HL-60 (cell line): ENCODE measurements around the genes PC, SSH3 and PPP1CA.

GRCh38 chr11:66637669-66638562 lies 587 bp upstream of the RBM4 start:
- RRBS = 4% methylated on average over 10 of the region's 39 CpGs

DNA sequence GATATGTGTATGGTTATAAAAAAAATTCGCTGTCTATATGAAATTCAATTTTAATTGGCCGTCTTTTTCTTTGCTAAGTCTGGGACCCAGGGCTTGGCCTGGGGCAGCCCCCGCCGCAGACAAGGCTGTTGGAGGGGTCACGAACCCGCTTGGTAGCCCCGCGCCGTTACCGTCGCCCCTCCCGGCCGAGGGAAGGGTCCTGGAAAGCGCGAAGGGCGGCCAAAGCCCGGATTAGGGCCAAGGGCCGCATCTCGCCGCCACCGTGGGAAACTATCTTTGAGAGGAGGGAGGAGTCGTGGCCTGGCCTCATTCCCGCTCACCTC lies 386 bp upstream of the C11orf80 start:
- RRBS = 2% methylated on average over 6 of the region's 23 CpGs

- RRBS = no CpG with 5 or more reads among the region's 6 CpGs
These were observed 42.2 kb upstream of the RCE1 start for GRCh38 chr11:66800930-66801649.

GRCh38 chr11:66905099-66905598 lies 48.3 kb downstream of the LRFN4 start:
- RRBS = no CpG with 5 or more reads among the region's 7 CpGs

DNA sequence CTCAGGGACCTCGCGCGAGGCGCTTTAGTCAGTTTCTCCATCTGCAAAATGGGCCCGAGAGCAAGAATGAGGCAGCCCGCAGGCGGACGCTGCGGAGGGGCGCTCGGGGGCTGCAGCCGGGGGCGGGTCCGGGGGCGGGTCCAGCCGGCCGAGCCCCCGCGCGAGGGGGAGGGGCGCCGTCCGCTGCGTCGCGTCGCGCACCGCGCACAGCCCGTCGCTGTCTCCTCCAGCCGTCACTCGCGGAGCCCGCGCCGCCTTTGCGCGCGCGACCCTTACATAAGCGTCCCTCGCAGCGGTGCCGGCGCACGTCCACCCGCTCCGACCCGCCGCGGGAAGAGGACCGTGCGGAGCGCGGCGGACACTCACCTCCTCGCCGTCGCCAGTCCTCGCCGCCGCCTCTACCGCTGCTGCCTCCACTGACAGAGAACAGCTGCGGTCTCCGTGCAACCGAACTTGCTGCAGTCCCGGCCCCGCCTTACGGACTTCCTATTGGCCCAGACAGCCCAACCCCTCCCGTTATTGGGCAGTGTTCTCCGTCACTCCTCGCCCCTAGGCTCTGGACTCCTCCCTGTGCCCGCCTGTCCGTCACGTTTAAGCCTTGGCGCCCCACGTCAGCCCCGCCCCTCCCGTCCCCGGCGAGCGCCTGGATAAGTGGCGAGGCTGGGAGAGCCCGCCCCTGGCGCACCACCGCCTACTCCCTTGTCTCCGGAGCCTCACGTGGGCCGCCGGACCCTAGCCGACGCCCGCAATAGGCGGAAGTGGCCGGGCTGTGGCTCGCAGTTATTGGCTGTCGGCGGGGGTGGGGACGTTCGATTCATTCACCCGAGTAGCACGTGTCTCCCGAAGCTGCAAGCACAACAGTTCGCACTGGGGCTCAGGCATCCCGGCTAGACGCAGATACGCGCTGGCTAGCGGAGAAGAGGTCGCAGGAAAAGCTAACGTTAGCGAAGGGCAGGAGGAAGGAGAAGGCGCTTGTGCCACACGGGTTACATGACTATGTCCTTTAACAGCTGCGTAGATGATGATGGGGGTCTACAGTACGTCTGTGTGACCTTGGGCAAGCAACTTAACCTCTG lies at the start of gene PC:
Gene PC (minus strand): TSS at position 428 of the 1,076 bp plus-strand sequence.
- RRBS = 5% methylated on average over 17 of the region's 118 CpGs

- RRBS = 3% methylated on average over 26 of the region's 48 CpGs
These were observed 622 bp downstream of the KDM2A start for GRCh38 chr11:67119589-67120180.

- RRBS = no CpG with 5 or more reads among the region's 2 CpGs
These were observed 17.6 kb upstream of the GRK2 start for GRCh38 chr11:67248509-67249264.

DNA sequence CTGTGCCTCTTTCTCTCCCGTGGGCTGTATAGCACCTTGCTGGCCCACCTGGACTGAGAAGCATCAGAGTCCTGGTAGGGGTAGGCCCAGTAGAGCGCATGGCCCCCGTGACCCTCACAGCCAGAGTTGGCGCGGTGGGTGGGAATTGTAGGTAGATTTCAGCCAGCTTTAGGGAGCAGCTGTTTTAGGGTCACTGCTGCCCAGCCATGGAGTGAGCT lies 9.0 kb upstream of the ANKRD13D start:
- RRBS = no CpG with 5 or more reads among the region's 5 CpGs

DNA sequence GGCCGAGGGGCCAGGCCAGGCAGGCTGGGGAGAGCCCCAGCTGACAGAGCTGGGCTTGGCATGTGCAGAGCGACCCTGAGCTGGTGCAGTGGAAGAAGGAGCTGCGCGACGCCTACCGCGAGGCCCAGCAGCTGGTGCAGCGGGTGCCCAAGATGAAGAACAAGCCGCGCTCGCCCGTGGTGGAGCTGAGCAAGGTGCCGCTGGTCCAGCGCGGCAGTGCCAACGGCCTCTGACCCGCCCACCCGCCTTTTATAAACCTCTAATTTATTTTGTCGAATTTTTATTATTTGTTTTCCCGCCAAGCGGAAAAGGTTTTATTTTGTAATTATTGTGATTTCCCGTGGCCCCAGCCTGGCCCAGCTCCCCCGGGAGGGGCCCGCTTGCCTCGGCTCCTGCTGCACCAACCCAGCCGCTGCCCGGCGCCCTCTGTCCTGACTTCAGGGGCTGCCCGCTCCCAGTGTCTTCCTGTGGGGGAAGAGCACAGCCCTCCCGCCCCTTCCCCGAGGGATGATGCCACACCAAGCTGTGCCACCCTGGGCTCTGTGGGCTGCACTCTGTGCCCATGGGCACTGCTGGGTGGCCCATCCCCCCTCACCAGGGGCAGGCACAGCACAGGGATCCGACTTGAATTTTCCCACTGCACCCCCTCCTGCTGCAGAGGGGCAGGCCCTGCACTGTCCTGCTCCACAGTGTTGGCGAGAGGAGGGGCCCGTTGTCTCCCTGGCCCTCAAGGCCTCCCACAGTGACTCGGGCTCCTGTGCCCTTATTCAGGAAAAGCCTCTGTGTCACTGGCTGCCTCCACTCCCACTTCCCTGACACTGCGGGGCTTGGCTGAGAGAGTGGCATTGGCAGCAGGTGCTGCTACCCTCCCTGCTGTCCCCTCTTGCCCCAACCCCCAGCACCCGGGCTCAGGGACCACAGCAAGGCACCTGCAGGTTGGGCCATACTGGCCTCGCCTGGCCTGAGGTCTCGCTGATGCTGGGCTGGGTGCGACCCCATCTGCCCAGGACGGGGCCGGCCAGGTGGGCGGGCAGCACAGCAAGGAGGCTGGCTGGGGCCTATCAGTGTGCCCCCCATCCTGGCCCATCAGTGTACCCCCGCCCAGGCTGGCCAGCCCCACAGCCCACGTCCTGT lies 3.5 kb upstream of the ANKRD13D start:
- RRBS = 11% methylated on average over 9 of the region's 45 CpGs

DNA sequence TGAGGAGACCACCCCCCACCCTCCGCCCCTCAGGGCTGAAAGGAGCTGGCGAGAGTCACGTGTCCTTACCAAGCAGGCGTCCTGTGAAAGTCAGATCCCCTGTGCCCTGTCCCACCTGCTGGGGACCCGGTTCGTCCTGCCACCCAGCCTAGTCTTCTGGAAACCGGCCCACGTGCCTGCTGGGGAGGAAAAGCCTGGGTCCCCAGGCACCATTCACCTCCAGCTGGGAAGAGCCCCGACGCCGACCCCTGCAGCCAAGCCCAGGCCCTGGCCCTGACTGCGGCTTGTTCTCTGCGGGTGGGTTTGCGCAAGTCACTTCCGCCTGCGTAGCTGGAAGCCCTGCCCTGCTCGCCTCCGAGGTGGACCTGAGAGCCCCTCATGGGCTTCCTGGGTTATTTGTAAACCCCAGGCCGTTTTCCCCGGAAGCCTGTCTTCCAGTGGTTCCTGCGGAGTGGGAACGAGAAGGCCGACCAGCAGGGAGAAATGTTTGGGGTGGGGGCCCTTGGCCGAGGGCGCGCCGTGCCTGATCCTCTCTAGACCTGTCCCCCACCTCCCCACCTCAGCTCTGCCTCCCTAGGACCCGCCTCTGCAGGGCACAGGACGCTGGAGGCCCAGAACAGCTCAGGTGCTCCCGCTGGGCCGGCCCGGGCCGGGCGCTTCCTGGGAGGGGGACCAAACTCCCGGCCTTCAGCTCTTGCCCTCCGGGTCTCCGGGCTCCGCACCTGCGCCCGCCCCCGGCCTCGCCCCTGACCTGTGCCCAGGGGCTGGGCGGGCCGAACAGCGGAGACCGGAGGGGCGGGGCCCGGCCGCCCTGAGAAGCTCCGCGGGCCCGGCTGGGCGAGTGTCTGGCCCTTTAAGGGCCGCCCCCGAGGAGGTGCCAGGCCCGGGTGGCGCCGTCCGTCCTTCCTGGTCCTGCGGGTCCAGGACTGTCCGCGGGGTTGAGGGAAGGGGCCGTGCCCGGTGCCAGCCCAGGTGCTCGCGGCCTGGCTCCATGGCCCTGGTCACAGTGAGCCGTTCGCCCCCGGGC lies at the start of gene SSH3:
Gene SSH3 (plus strand): TSS at position 896 of the 1,027 bp plus-strand sequence.
- RRBS = 14% methylated on average over 24 of the region's 69 CpGs

DNA sequence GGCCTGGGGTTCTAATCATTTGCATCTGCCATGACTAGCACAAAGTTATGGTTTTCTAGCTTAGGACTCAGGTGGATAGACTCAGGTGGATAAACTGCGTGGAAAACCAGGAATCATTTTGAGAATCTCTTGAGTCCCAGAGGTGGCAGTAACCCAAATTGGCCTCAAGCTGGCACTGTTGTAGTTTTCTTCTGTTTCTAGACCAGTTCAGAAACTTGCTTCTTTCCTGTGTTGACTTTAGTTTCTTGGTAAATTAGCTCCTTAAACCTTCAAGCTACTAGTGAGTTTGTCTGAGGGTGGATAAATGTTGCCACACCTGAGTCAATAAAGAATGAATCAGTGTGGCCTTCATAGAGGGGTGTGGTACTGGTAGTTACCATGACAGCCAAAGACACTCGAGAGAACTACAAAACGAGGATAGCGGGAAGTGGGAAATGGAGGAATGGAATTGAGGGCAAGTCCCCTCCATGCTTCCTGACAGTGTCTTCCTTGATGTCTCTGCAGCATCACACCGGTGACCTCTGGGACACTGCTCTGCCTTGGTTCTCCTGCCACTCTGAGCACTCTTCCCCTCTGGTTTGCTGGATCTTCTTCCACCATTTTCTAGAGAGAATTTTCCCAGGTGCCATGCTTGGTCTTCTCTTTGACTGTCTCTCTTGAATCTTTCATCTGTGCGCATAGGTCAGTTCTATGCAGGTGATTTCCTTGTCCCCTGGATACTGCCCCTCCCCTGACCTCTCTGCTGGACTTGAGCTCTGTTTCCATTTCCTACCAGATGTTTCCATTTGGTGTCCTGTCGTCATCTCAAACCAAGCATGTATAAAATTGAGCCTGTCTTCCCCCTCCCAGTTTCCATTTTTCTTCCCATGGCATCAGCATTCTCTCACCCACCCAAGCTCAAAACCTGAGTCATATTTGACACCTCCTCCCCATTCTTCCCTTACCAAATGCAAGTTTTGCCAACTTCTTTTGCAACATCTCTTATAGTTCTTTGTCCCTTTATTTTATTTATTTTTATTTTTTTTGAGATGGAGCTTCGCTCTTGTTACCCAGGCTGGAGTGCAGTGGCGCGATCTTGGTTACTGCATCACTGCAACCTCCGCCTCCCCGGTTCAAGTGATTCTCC lies 7.1 kb downstream of the POLD4 start:
- RRBS = no CpG with 5 or more reads among the region's 12 CpGs

DNA sequence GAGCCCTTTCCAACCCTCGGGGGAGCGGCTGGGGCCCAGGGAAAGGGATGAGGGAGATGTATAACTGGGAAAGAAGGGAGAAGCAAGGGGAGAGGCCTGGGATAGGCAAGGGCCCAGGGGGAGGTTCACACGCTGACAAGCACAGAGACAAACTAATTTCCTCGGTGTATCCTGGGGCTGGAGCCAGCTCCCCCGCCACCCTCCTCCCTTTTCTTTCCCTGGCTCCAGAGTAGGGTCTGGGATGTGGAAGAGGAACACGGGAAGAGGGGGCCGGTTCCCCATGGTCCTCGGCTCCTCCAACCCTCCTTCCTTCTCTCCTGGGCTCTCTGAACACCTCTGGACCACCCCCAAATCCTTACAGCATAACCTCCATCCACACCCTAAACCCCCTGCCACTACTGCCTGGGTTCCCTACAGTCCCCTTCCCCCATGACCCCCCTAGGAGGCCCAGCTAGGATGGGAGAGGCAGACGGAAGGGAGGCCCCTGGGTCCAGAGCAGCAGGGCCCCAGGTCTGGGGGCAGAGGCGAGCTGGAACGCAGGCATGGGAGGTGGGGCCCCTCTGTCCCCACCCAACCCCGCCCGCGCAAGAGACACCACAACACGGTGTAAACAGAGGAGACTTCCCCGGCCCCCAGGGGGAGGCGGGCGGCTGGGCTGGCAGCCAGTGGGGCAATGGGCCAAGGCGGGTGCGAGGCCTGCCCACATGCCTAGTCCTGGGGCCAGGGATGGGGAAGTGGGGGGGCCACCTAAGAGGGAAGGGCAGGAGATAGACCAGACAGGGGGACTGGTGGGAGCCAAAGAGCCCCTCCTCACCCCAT lies 6.6 kb downstream of the CLCF1 start:
- RRBS = no CpG with 5 or more reads among the region's 20 CpGs

DNA sequence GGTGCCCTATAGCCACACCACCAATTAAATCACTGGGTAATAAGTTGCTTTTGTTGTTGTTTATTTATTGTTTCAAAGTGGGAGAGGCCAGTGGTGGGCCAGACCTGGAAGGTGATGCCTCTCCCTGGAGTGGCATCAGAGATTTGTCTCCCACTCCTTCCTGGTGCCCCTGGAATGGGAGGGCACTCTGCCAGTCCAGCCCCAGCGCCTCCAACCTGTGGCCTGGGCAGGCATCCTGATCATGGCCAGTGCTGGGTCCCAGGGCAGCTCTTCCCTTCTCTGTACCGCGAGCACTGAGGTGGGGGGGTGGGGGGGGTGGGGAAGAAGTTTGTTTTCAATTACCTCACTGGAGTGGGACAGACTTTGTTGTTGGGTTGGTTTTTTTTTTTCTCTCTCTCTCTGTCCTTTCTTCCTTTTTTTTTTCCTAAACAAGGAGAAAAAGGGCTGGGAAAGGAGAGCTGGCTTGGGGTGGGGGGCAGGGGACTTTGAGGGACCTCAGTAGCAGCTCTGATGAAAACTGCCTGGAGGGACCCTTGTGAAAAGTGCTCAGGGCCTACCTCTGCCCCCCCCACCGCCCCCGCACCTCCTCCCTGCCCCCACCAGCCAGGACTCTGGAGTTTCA lies 1.6 kb upstream of the CLCF1 start:
- RRBS = no CpG with 5 or more reads among the region's 5 CpGs

GRCh38 chr11:67398282-67399162 lies 3.1 kb downstream of the PPP1CA start:
- RRBS = no CpG with 5 or more reads among the region's 38 CpGs

DNA sequence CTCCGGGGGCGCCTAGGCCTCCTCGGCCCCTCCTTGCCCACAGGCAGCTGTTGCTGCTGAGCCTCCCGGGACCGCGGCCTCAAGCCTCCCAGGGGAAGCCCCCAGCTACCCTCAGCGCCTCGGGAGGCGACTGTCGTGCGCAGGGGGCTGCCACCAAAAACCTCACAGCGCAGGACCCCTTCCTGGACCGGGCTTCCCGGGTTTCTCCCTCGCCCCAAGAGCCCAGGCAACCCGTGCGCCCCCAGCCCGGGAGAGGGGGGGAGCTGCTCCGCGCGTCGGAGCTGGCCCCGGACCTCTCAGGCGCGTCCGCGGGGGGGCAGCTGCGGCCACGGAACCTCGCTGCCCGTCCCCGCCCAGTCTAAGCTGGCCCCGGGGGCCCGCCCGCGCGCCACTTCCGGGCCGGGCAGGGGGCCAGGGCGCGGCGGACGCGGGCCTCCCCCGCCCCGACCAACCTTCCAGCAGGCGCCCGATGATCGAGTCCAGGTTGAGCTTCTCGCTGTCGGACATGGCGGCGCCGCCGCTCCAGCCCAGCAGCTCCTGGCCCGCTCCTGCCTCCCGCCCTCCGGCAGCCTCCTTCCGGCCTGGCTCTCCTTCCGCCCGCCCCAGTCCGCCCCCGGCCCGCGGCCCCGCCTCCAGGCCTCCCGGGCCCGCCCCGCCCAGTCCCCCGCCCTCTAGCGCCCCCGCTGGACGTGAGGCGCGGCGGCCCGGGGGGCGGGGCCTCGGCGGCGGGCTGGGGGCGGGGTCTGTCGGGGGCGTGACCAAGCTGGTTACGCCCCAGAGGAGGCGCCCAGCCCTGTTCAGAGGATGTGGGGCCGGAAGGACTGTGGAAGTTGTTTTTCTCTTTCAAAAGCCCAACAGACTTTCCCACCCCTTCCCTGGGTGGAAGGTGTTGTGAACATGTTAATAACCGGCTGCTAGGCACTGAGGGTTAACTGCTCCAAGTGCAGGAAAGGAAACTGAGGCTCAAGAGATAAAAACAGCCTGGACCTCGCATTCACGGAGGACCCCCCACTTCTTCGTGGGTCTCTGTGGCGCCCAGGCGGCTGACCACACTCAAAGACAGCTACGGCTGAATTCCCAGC lies at the start of gene PPP1CA:
Gene PPP1CA (minus strand): TSS at position 583 of the 1,082 bp plus-strand sequence.
- RRBS = 4% methylated on average over 48 of the region's 94 CpGs

DNA sequence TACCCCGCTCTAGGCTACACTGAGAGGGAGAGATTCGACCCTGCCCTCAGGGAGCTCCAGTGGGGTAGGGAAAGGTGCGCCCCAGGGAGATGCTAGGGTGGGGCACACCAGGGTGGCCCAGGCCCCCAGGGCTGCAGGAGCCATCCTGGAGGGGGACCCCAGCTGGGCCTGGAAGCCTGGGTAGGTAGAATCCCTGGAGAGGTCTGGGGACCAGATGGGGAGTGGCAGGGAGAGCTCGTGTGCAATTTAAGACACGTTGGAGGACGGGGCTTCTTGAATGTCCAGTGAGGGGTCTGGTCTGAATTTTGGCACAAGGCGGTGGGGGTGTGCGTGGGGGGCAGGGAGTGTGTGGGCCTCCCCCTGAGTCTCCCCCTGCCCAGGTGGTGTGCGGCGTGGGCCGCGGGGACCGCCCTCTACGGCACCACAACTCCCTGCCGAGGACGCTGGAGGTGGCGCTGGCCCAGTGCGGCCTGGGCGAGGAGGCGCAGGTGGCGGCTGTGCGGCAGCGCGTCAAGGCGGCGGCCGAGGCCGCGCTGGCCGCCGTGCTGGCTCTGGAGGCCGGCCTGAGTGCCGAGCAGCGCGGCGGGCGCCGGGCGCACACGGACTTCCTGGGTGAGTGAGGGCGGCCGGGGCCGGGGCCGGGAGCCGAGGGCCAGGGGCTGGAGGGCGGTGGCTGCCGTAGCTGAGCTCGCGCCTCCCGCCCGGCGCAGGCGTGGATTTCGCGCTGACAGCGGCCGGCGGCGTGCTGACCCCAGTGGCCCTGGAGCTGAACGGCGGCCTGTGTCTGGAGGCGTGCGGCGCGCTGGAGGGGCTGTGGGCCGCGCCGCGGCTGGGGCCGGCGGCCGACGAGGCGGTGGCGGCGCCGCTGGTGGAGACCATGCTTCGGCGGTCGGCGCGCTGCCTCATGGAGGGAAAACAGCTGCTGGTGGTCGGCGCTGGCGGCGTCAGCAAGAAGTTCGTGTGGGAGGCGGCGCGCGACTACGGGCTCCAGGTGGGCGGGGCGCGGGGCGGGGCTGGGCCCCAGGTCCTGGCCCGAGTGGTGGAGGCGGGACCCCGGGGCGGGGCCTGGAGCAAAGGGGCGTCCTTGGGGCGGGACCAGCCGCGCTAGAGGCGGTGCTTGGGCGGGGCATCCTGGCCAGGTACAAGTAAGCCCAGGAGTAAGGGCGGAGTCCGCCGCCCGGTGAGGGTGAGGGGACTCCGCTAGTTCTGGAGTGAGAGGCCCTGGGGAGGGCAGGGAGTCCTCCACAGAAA lies 5.2 kb downstream of the CARNS1 start:
- RRBS = 5% methylated on average over 21 of the region's 111 CpGs

GRCh38 chr11:67505594-67506431 lies 650 bp upstream of the PITPNM1 start:
- RRBS = no CpG with 5 or more reads among the region's 17 CpGs

GRCh38 chr11:67600250-67600749 lies 6.4 kb upstream of the NDUFV1 start:
- RRBS = no CpG with 5 or more reads among the region's 3 CpGs

DNA sequence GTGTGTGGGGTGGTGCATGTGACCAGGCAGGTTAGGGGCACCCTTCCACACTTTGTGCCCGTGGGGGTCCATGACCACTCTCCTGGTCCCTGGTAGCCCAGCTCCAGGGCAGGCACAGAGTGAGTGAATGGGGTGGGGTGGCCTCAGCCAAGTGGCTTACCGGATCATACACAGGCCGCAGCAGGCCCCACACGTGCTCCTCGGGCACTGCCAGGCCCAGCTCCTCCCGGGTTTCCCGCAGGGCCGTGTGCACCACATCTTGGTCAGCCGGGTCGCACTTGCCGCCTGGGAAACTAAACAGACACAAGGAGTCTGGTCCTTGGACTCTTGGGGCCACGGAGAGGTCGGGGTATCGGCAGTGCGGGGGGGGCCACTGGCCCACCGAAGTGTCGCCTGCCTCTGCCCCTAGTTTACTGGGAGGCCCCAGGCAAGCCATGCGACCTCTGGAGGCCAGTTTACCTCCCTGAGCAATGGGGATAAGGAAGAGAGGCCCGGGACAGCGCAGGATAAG lies 923 bp downstream of the NUDT8 start:
- RRBS = 89% methylated on average over 8 of the region's 20 CpGs

DNA sequence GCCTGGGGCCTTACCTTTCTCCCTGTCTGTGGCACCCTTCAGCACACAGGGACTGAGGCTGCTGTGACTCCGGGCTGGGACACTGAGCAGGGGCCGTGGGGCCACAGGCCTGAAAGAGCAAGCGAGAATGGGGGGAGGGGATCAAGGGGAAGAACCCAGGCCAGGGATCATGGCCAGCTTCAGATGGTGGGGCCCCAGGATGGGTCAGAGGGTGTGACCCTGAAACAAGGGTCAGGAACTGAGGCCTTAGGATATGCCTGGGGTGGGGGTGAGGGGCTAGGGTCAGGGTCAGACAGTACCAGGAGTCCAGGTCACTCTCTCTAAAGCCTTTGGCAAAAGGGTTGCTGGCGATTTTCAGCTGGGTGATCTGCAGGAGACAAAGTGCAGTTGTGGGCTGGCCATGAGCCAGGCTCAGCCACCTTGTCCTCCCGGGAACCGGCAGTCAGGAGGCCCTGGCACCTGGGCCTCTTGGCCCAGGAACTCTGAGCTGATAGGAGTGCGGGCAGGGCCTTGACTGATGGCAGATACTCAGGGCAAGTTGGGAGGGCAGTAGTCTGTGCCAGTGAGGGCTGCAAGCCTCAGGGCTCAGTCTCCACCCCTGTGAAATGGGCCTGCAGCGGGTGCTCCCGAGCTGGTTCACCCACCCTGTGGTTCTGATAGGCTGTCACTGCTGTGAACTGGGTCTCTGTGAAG lies 2.7 kb upstream of the NUDT8 start:
- RRBS = no CpG with 5 or more reads among the region's 9 CpGs